Smooth muscle cell (in vitro differentiated cells): ENCODE results near the gene COL4A2.

GRCh38 chr13:109318470-109318749, 468.0 kb downstream of the IRS2 start:
- RAMPAGE, long total RNA: no peak

DNA sequence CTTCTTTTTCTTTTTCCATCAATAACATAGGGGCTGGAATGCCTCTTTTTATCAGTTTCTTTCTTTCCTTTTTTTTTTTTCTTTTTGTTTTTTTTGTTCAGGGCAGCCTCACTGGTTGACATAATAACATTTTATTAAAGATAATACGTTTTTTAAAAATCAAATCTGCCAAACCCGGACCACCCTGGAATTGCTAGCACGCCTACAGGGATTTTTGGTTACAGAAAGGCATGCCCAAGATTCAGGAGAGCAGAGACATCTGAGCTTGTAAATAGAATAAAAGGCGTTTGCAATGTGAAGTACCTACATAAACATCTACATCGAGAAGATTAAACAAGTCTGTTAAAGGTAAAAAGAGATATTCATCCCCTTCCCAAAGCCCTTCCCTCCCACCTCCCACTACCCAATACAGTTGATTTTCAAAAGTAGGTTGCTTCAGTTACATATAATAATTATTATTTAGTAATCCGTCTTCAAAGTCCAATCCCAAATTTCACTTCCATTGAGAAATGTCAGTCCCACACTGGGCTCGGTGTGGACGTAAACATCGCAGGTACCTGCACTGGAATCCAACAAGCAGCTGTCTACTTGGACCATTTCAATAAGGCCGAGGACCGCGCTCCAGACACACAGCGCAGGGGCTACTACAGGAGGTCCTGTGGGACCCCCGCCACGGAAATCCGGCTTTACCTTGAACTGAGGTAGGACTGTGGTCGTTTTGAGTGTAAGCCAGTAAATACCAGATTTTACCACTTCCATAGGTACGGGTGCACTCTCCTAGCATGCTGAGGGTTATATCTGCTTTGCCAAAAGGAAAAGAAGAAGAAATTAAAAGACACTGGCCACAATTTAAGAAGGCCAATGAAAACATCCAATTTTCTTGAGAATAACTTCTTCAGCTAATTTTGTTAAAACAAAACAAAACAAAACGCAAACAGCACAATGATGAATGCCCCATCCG, 31.0 kb downstream of the IRS2 start:
- RAMPAGE, long total RNA: no peak

- RAMPAGE, long total RNA: no peak
Observed at GRCh38 chr13:109781509-109782119, 4.8 kb downstream of the IRS2 start.

- RAMPAGE, long total RNA: no peak
Observed at GRCh38 chr13:109787134-109788181, 1.1 kb upstream of the IRS2 start.

- RAMPAGE, long total RNA: no peak
Observed at GRCh38 chr13:110171795-110172048, 135.2 kb downstream of the COL4A1 start.

DNA sequence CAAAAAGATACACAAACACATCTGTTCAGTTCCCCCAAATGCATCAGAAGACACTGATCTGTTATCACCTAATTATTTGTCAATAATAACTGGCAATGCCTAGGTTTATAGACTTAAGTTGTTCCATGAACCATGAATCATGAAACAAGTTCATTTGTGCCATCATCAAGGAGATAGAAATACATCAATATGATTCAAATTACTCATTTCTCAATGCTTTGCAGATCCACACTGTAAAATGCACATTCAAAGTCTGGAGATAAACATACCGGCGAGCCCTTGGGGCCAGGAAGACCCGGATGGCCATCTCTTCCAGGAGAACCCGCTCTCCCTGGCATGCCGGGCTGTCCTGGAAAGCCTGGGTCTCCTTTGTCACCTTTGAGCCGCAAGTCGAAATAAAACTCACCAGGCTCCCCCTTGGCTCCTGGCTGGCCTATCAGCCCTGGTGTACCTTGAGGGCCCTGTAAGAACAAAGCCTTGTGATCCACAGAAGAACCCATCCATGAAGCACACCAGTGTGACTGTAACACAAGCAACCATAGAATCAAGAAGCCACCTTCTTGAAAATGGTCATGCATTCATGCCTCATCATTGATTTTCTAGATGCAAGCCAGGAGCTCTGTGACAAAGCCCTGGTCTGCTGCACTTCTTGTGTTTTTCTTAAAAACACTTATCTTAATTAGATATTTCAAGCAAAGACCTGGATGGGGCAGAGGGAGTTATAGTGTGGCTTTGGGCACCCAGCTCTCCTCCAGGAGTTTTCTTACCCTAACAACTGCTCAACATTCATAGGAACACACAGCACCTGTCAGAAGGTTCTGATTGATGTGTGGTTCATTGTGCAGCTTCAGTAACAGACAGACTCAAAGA, 119.9 kb downstream of the COL4A1 start:
- RAMPAGE, long total RNA: no peak

- RAMPAGE, long total RNA: no peak
Observed at GRCh38 chr13:110213569-110213843, 93.5 kb downstream of the COL4A1 start.

DNA sequence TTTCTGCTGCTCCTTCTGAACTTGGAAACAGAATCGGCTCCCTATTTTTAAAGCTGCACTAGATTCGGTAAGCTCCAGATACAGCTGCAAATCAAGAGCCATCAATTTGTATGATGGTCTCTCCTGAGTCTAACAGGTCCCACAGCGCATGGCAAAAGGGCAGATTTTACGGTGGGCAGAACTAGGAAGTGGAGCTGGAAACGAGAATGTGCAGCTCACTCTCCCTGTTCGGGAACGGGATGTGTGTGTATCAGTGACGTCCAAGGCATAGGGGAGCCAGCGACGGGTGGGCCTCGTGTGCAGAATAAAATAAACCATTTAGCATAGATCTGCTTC, 74.2 kb downstream of the COL4A1 start:
- RAMPAGE, long total RNA: no peak

GRCh38 chr13:110266836-110267460, 40.0 kb downstream of the COL4A1 start:
- RAMPAGE, long total RNA: no peak

DNA sequence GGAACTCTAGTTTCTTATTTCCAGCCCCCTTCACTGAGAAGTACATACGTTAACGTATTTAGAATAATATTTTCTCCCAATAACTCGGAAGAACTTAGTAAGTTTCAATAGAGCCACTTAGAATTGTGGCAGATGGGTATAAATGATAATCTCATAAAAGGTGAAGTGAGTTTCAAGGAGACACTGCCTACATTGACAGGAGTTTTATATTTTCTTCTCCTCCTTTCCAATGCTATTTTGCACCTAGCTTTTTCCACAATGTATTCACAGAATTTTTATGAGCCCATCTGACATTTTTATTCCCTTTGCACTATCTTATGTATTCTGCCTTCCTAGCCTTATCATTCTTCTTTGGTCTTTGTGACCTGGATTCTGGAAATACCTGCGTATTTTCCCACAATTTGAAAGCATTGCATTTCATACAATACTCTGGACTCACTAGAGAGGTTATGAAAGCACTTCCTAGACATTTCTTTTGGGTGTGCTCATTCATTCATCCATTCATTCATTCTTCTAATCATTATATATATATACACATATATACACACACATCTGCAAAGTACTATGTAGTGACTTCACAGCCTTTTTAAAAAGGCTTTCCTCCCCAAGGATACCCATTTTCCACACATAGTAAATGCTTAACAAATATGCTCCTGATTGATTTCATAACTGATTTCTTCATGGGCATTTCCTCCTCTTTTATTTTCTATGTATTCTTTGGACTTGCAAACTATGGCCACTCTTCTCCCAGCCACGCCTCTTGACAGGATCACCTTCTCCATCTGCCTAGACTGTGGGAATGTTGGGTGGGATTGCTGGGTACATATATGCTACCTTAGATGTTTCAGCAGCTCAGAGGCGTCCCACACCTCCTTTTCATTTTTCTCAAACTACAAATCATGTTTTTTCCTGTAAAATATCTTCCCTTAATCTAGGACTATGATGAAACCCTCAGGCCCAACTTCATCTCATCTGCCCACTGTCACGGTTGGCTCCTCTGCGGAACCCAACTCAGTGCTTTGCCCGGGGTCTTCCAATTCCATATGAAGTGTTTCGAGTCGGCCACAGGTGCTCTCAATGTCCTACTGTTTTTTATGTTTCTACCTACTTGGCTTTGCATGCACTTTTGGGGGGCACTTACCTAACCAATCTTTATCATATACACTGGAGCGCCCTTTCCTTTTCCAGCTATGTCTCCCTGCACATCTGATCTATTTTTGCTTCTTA, 28.5 kb downstream of the COL4A1 start:
- RAMPAGE, long total RNA: no peak

- RAMPAGE, long total RNA: no peak
Observed at GRCh38 chr13:110280959-110281508, 25.9 kb downstream of the COL4A1 start.

- RAMPAGE, long total RNA: start-site peak on the plus strand at chr13:110307406-110307879, 1,580 and 418 reads in 2 replicates
Observed at GRCh38 chr13:110307220-110308061, at the start of gene COL4A2. TSS of gene COL4A2 (plus strand) at chr13:110307284.

DNA sequence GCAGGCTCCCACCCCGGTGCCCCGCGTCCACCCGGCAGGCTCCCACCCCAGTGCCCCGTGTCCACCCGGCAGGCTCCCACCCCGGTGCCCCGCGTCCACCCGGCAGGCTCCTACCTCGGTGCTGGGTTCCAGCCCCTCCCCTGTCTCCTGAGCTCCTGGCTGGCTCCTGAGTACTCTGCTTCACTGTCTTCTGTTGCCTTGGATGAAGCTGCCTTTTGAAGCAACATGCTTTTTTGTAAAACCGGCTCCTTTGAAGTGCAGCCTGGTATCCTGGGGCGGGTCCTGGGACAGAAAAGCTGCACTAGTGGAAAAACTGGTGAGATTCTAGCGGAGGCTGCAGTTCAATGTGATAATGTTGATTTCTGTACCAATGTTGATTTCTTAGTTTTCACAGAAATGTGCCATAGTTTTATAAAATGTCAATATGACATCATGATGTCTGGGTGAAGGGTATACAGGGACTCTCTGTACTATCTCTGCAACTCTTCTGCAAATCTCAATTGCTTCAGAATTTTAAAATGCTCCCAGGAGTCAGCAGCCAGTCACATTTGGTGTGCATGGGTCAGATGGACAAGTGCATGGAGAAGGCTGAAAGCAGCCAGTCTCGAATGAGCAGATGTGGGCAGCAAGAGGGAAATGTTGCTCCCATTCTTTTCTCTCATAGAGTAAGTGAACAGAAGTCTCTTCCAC, 6.8 kb downstream of the COL4A2 start:
- RAMPAGE, long total RNA: no peak

DNA sequence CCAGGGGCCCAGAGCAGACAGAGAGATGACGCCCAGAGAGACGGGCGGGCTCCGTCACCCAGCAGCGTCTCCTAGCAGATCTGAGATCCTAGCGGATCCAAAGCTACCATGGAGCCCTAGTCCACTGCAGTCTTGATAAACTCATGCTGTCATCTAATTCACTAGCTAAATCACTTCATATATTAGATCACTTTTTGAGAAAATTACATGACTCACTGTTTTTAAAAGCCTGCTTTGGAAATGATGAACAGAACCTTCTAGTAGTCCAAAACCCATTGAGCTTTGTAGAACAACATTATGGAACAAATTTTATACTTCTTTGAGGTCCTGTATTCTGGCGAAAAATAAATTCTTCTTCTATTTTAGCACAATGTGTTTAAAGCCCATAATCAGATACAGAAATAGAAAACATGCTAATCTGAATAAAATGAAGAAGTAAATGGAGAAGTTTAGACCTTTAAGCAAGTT, 21.6 kb downstream of the COL4A2 start:
- RAMPAGE, long total RNA: no peak

- RAMPAGE, long total RNA: no peak
Observed at GRCh38 chr13:110338246-110339416, 31.5 kb downstream of the COL4A2 start.

DNA sequence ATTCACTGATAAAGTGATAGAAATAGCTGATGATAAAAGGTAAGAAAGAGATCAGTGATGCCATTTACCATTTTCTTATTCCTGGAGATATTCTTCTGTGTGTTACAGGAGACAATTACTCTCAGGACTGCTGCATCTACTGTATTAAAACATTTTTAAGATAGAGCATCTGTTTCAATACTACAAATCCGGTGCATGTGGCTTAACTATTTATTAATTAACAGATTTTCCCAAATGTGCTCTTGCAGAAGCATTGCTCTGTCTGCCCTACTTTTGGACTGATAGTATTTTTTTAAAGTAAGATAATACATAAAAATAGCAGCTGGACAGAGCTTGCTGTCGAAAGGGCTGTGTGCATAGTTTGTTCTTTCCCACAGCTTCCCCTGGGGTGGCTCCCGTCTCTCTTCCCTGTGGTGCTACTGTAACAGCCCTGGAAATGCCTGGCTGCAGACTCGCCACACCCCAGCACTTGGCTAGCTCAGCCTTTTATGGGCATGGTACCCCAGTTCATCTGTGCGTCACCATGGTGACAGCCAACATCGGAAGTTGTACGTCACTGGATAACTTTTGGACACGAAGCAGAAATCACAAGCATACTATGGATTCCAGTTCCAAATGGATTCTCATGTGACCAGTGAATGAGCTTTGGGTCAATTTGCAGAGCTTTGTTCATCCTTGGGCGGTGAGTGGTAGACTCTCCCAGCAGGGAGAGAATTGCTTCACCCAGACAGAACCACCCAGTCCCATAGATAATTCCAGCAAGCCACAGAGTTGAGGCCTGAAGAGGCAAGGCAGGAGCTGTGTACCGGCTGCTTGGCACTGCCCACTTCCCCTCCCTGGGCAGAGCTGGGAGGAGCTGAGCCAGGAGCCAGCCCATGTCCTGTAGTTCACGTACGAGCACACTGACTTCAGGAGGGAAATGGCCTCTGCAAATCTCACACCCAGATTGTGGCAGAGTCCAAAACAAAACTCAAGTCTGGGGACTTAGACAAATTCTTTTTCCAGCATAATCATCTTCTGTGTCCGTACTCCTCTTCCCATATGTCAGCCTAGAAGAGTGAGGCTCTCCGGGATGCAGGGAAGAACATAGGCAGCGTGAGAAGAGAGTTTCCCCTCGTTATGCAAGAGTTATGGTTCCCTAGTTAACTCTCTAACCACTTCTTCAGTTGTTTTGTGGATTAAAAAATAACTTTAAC, 54.3 kb downstream of the COL4A2 start:
- RAMPAGE, long total RNA: no peak

- RAMPAGE, long total RNA: no peak
Observed at GRCh38 chr13:110371504-110372505, 64.7 kb downstream of the COL4A2 start.

DNA sequence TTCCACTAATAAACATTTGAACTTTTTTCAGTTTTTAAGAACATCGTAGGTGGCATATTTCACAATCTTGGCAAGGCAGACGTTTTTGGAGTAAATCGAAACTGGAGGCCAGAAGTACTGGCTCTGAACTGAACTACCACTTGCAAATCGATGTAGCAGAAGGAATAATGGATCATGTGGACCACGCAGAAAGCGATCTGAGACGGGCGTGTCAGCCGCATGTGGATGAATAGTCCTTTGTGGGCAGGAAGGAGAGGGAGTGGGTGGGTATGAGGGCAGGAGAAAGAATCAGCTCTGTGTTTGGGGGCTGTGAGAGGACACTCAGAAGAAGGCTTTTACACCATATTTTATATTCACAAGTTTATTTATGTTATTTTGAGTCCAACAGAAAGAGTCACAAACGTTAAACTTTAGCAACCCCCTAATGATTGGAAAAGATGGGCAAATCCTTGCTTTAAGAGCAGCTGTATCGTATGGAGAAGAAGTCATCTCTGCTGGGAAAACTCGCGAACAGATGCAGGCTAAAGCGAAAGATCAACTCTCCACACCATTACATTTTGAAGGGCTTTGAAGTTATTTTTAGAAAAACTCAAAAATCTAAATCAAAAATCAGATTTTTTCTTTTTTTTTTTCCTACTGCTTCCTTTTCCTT, 90.5 kb downstream of the COL4A2 start:
- RAMPAGE, long total RNA: no peak

DNA sequence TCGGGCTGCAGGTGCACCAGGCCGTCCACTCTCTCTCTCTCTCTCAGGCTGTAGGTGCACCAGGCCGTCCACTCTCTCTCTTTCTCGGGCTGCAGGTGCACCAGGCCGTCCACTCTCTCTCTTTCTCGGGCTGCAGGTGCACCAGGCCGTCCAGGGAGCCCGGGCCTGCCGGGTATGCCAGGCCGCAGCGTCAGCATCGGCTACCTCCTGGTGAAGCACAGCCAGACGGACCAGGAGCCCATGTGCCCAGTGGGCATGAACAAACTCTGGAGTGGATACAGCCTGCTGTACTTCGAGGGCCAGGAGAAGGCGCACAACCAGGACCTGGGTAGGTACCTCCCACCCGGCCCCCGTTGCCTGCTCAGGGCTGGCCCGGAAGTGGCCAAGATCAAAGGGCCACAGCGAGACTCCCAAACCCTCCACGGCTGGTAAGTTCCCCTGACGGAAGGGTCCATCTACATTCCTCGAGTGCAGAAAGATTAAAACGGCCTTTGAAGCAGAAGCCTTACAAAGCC, 55.2 kb downstream of the RAB20 start:
- RAMPAGE, long total RNA: start-site peak on the plus strand centred at position 238 of the sequence, 179 bp wide, 782 and 346 reads in 2 replicates

DNA sequence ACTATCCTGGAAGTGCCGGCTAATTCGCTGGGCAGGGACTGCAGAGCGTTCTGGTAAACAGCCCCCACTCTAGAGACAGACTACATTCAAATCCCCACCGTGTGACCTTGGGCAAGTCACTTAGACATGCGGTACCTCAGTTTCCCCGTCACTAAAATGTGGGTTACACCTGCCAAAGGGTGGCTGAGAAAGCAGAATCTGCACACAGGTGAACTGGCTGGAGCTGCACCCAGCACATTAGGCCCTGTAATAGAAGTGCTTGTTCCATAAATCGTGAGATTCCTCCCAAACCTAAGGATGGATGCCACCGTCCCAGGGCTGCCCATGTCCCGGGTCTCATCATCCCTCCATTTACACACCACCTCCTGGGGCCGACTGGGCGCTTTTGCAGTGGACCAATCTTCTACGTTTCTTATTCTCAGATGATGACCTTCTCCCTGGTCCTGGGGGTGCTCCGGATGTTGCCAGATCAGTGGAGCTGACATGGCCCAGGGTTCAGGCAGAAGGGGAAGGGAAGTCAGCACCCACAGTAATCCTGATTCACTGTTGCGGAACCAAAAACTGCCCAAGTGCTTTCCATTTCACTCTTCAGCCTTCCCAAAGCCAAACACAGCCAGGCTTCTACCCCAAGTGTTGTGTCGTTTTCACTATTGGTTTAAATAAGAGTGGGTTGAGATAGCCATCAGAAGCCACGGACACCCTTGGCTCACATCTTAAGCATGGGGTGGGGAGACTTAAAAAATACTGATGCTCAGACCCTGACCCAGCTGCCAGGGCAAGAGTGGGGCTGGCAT, 29.9 kb downstream of the RAB20 start:
- RAMPAGE, long total RNA: no peak